A172 (cell line): ENCODE results near the gene GPAM.

- RAMPAGE, long total RNA = no peak
Measured at GRCh38 chr10:110398521-110399068, 93.9 kb upstream of the SMNDC1 start.

DNA sequence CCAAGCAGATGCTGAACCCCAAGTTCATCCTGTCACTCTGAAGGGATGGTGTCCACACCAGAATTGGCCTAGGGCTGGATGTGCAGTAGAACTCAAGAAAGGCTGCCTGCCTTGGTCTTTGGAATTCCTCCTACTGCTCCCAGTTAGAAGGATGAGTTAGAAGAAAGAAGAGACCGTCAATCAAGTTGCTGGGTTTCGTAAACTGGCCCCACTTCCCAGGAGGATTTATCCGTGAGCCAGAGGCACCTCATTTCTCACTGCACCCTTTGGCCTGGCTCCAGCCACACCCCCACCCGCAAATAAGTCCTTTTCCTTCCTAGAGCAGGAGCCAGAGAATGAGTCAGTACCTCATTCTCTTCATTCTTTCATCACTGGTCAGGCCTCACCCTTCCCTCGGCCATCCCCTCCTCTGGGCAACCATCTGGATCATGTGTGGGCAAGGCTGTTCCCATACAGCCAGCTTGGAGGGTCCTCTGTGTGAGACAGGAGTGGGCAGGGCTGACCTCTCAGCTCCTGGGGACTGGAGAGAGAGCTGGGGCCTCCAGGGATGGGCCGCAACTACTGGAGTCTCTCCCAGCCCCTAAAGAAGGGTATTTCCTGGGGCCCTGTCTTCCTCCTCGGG lies 87.3 kb upstream of the DUSP5 start:
- RAMPAGE, long total RNA = no peak

- RAMPAGE, long total RNA = no peak
Measured at GRCh38 chr10:110459929-110461012, 37.4 kb upstream of the DUSP5 start.

GRCh38 chr10:110464504-110464917 lies 33.2 kb upstream of the DUSP5 start:
- RAMPAGE, long total RNA = no peak

DNA sequence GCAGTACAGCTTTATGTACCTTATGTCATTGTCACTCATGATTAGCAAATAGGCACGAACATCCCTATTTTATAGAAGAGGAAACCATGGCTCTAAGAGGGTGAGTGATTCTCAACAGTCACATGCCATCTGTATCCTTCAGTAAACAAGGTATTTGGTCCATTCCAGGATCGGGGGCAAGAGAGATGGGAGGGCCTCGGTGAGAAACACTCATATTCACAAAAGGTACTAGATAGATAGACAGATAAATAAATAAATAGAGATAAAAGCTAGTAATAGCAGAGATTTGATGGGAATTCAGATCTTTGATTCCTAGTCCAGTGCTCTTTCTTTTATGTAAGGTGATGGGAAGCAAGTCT lies 5.1 kb upstream of the DUSP5 start:
- RAMPAGE, long total RNA = no peak

DNA sequence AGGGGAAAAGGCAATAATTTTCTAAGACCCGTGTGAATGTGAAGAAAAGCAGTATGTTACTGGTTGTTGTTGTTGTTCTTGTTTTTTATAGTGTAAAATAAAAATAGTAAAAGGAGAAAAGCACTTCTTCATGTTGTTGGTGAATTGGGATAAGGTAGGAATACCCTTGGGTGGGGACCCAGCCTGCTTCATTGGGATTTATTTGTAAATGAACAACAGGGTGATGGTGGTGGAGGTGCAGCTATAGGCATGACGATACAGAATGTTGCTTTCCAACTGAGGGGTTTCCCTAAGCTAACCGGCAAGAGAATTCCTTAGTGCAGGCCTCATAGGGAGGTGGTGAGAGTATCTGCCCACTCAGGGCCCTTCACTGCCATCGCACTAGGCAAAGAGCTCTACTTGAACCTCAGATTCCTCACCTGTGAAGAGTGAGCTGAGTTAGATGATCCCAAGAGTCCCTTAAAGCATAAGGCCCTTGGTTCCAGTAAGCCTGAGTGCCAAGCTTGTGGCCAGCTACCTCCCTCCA lies 13.8 kb downstream of the DUSP5 start:
- RAMPAGE, long total RNA = no peak

GRCh38 chr10:110578478-110578861 lies 11.0 kb downstream of the SMC3 start:
- RAMPAGE, long total RNA = no peak

DNA sequence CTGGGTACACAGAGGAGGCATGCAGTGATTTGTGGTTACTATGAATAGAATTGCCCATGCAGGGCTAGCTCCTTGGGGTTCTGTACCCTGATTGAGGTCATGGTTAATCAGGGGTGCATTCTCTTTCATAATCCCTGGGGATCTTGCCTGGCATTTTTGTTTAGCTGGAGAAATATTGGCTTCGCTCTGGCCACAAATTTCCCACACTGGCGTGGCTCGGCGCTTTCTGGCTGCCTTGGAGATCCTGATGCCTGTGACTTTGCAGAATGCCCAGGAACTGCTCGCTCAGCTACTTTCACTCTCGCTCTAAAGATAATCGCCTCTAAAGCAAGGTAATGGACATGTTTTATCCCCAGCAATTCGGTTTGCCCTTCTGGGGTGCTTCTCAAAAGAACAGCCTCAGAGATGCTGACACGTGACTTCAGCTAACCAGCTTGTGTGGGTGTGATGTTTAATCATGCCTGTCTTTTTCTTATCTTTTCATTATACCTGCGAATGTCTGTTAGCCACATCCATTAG lies 89.4 kb downstream of the RBM20 start:
- RAMPAGE, long total RNA = no peak

DNA sequence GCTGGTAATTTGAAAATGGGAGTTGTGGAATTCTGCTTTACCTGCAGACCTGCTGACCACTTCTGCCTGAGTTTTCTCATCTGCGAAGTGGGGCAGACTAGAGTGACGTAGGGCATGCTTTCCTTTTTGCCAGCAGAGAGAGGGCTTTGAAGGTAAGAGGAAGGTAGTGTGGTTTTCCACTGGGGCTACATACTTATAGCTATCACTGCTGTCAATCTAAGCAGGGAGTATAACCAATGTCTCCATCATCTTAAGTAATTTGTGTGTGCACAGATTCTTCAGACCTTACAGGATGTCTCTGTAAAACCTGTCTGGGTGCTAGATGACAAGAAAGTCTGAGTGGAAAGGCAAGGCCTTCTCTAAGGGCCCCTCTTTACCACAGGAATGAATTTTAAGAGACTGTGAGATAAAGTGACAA lies 106.8 kb downstream of the RBM20 start:
- RAMPAGE, long total RNA = no peak

GRCh38 chr10:110773984-110775063 lies 97.4 kb upstream of the PDCD4 start:
- RAMPAGE, long total RNA = no peak

DNA sequence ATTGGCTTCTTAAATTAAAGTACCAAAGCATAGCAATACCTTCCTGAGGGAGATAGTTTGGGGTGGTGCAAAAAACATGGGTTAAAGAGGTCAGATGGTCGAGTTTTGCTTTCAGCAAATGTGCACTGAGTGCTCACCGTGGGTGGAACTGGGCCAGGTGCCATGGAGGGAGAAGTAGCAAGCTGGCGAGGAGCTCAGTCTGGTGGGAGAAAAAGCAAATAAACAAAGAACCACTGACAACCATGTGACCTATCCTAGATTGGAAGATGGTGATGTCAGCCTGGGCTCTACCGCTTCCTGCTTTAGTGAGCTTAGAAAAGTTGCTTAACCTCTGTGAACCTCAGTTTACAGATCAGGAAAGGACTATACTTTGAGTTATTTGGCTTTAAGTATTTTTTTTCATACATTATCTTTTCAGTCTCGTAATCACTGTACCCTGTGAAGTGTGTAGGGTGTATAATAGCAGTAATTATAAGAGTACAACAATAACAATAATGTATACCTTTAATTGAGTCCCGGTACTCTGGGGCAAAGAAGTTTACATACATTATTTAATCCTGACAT lies 69.1 kb upstream of the PDCD4 start:
- RAMPAGE, long total RNA = no peak

GRCh38 chr10:110870555-110871326 lies 987 bp upstream of the PDCD4 start:
- RAMPAGE, long total RNA = no peak

- RAMPAGE, long total RNA = no peak
Measured at GRCh38 chr10:110873633-110873870, 1.8 kb downstream of the PDCD4 start.

GRCh38 chr10:110906934-110907818 lies 11.8 kb downstream of the BBIP1 start:
- RAMPAGE, long total RNA = no peak

DNA sequence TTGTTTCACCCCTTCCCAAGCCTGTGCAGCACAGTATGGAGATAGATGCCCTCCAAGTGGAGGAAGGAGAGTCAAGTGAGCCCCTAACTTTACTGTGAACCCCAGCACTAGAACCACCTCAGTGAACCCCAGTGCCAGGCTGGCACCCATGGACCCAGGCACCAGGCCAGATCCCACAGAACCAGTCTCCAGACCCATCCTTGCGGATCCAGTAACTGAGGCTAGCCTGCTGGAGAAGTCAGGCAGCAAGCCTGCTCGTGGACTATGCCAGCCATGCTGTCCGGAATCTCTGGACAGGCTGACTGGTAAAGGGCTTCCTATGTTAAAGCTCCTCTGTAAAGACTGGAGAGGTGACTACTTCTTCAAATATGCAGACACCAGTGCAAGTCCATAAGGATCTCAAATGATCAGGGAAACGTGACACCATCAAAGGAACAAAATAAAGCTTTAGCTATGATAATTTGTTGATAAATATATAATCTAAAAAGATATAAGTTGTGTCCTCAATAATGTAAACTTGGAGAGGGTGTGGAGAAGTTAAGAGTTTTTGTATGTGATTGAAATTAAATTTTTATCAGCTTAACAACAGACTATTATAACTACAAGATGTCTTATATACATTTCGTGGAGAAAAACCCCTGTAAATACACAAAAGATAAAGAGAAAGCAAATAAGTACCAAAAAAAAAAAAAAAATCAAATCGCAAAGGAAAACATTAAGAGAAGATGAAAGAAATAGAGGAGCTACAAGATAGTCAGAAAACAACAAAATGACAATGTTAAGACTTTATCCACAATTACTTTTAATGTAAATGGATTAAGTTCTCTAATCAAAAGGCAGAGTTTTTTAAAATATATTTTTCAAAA lies 27.9 kb downstream of the SHOC2 start:
- RAMPAGE, long total RNA = no peak

GRCh38 chr10:111297795-111297994 lies 220.9 kb downstream of the ADRA2A start:
- RAMPAGE, long total RNA = no peak

GRCh38 chr10:111975525-111975832 lies 208.1 kb downstream of the GPAM start:
- RAMPAGE, long total RNA = no peak

DNA sequence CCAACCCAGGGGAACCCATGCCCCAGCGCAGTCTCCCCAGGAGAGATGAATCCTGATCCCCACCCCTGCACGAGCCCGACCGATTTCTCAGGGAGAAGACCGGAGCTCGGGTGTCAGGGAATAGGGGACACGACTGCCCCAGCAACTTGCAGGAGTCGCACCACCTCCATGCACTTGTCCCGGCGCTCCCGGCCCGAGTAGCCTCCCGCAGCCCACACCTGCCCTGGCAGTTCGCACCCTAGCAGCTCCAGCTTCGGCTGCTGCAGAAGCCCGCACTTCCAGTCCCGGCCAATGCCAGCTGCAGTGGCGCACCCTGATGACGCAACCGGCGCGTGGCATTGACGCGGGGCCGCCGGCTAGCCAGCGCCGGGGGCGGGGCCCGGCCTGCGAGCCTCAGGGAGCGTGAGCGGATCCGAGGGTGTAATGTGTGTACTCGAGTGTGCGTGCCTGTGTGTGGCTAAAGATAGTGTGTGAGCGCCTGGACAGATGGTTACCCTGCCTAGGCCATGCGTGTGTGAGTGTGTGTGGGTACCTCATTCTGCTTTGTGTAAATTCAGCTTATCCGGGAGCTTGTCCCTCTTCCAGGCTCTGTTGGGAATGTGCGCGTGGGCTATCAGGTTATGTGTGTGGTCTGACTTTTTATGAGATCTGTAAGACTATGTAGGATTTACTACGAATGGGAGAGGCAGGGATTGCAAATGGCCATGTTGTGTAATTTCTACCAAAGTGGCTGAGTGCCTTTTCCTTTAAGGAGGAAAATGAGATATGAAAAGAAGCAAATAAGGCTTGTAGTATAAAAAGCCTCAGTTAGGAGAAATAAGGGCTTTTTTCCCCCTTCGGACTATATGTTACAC lies at the start of gene GPAM:
Gene GPAM, minus strand, starts transcription at position 310 of the 854 bp plus-strand sequence.
- RAMPAGE, long total RNA = start-site peak on the minus strand centred at position 296 of the sequence, 45 bp wide, 43 and 81 reads in 2 replicates

GRCh38 chr10:112338883-112339329 lies 35.0 kb upstream of the ACSL5 start:
- RAMPAGE, long total RNA = no peak

GRCh38 chr10:112526929-112527327 lies 79.9 kb downstream of the VTI1A start:
- RAMPAGE, long total RNA = no peak